T47D (cell line): ENCODE results near the genes TAL2 and RAD23B.

GRCh38 chr9:105318552-105319296 is 74.3 kb downstream of the SLC44A1 start:
- RRBS, result no CpG with 5 or more reads among the region's 6 CpGs

GRCh38 chr9:105389666-105390538 is 57.9 kb upstream of the FSD1L start:
- RRBS, result no CpG with 5 or more reads among the region's 10 CpGs

DNA sequence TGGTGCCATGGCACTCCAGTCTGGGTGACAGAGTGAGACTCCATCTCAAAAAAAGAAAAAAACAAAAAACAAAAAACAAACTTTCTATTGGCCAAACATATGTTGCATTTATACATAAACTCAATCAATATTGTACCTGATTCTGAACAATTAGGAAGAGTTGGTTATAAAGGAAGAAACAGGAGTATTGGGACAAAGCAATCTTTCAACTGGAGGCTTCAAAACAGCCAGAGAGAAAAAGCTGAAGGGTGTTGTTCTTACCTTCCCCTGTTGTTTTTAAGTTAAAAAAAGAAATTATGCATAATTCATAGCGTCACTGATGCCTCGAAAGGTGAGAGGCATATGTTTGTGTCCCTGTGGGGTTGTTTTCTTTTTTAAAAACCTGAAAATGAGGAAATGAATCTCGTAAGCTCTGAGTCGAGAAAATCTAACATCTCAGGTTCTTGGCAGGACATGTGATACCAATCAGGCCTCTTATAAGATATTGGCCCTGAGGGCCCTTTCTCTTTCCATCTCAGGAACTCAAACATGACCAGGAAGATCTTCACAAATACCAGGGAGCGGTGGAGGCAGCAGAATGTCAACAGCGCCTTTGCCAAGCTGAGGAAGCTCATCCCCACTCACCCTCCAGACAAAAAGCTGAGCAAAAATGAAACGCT is at the start of gene TAL2:
TSS of gene TAL2 (plus strand) at position 489 of the 659 bp plus-strand sequence.
- RRBS, result no CpG with 5 or more reads among the region's 7 CpGs

DNA sequence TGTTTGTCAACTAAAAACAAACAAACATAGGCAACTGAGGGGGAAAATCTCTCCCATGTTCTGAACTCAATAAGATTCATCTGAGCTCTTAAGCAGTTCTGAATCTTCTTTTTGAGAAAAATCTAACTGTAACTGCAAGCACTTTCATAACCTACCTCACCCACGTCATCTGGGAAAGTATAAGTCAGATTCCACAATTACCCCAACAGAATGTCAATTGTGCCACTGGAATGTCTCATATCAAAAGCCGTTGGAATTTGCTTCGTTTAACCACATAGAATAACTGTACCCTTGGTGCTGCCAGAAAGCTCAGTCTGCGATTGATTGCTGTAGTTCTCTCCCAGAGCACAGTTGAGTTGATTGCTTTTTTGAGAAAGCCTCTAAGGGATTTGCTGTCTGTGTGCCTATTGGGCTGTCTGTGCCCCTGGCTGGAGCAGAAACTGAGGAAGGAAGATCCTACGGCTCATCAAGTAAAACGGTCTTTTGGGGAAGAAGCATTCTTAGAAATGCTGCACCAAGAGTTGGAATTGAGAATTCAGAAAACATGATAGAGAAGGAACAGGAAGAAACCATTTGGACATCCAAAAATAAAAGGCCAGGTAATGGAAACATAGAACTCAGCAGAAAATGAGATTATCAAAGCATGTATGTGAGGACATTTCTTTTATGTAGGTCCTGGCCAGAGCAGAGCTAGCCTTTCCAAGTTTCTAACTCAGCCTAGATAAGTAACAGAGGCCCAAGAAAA is 583.7 kb downstream of the TMEM38B start:
- RRBS, result no CpG with 5 or more reads among the region's 6 CpGs

- RRBS, result no CpG with 5 or more reads among the region's 4 CpGs
These were observed 140.2 kb upstream of the RAD23B start for GRCh38 chr9:107142839-107143378.

DNA sequence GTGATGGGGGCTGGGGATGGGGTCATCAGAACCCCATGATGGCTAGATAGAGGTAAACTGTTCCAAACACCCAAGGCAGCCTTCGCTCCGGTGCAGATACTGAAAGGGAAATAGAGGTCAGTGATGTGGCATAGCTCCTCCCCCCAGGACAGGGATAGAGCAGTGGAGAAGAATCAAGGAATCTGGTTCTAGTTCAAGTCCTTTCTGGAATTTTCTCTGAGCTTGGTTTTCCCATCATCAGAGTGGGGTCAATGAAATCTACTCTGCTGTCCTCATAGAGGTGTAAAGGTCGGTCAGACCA is 105.9 kb upstream of the RAD23B start:
- RRBS, result no CpG with 5 or more reads among the region's 3 CpGs

DNA sequence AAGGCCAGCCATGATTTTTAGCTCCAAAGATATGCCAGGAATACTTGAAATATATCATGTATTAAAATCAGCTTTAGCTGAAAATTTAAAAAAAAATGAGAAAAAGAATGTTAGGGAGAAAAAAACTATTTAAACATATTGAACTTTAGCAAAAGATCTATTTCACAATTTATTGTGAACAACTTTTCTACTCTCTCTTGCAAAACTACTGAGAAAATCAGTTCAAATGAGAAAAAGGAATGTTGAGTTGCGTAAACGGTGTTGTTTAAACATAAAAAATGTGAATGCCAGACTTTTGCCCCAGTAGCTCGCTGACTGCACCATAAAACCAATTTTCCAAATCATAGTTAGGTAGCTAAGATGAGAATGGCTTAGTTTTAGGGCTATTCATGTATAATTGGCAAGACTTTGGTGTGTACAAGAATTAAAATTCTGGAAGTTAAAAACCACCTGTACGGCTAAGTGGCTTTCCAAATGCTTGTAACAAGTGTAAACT is 13.4 kb upstream of the RAD23B start:
- RRBS, result no CpG with 5 or more reads among the region's 4 CpGs

DNA sequence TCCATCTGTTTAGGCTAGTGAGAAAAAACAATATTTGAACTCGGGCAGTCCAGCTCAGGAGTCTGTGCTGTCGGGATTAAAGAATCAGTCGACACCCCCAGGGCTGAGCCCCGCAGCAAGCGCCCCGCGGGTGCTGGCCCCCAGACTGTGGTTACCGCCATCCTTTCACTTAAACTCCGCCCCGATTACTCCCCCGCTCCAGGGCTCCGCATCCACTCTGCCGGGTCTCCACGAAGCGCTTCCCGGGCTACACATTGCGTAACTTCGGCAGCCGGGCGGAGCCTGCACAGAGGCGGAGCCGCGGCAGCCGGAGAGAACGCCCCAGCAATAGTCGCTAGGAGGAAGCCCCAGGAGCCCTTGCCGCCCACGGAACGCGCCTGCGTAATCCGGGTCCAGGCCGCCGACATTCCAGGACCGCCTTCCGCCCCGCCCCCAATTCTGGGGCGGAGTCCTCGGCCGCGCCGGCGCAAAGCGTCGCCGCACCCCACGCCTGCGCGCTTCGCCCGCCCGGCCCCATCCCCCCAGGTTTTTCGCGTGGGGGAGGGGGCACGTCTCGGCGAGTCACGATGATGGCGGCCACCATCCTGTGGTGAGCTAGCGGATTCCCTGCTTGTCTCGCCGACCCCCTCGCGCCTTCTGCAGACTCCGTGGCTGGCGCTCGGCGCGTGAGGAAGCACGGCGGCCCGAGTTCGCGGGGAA is at the start of gene RAD23B:
TSS of gene RAD23B (plus strand) at position 559 of the 699 bp plus-strand sequence.
- RRBS, result 1% methylated on average over 32 of the region's 74 CpGs

GRCh38 chr9:107324674-107325124 is 41.6 kb downstream of the RAD23B start:
- RRBS, result no CpG with 5 or more reads among the region's 1 CpG

DNA sequence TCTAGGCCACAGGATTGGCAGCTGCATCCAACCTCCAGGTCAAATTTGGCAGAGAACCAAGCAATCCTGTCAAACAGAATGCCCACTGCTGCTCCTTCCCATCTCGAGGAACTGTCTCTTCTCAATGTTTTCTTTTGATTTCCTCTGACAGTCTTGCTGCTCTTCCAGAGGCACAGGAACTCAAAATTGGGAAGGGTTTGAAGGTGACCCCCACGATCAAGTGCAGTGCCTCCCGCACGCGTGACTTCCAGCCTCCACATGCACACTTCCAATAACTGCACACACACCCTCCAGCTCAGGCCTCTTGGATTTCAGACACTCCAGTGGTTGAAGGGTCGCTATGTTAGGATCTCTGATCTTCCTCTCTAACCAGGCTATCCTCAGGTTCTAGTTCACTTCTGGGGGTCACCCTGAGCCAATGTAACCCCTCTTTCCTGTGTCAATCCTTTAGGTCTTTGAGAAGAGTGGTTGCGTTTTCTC is 55.4 kb downstream of the RAD23B start:
- RRBS, result no CpG with 5 or more reads among the region's 7 CpGs

GRCh38 chr9:107465012-107466570 is 24.0 kb downstream of the KLF4 start:
- RRBS, result 33% methylated on average over 18 of the region's 85 CpGs

- RRBS, result no CpG with 5 or more reads among the region's 7 CpGs
These were observed 9.1 kb downstream of the KLF4 start for GRCh38 chr9:107480526-107480793.

GRCh38 chr9:107486959-107487878 is 2.4 kb downstream of the KLF4 start:
- RRBS, result 94% methylated on average over 12 of the region's 63 CpGs

GRCh38 chr9:107489924-107490893 is 640 bp upstream of the KLF4 start:
- RRBS, result 1% methylated on average over 15 of the region's 93 CpGs

GRCh38 chr9:107588238-107588854 is 98.8 kb upstream of the KLF4 start:
- RRBS, result no CpG with 5 or more reads among the region's 9 CpGs

DNA sequence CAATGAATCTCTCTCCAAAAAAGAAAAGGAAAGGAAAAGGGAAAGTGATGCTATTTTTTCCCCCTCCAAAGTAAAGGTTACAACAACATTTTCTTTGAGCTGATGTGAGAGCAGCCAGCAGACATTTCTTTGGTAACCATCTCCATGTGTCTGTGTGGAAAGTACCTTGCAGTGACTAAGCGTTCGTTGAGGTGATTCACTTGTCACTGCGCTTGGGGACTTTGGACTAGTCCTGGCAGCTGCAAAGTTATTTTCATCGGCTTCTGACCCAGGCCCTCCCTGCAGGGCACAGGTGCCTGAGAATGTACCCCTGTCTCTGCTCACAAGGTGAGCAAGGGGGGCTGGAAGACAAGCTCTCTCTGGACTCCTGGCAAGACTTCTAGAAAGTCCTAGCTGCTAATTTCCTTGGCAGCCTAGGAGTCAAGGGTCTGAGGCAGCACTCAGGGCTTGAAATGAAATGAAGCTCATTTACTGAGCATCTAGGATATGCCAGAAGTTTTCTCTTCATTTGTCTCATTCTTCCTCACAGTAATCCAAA is 262.3 kb upstream of the KLF4 start:
- RRBS, result no CpG with 5 or more reads among the region's 4 CpGs

- RRBS, result no CpG with 5 or more reads among the region's 4 CpGs
These were observed 567.8 kb upstream of the KLF4 start for GRCh38 chr9:108057194-108057855.

- RRBS, result no CpG with 5 or more reads among the region's 18 CpGs
These were observed 661.2 kb upstream of the KLF4 start for GRCh38 chr9:108150627-108151396.

DNA sequence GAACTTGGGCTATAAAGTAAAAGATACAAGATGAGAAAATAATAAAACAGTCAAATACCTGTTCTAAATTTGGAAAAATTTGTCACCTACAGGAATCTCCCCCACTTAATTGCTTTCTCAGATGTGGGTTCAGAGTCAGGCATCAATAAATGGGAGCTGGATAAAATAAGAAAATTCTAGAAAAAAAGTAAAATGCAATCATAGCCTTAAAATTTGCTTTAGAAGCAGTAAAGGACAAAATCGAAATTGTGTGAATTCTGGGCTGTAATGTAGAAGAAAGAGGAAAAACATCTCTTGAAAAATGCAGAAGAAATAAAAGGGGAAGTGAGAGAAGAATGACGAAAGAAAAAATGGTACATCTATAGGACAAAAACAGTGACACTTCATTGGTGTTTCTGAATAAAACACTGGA is 642.4 kb downstream of the ACTL7B start:
- RRBS, result no CpG with 5 or more reads among the region's 2 CpGs

DNA sequence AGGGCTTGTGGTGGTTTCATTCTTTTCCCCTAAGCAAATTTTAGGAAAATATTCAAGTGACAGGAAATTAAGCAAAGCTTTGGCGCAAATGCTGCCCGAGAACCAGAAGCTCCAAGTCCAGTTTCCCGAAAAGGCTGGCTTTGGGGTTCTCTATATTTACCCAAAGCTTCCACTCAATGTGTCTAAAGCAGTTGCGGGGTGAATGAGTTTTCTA is 147.0 kb downstream of the ACTL7B start:
- RRBS, result no CpG with 5 or more reads among the region's 4 CpGs